Left ventricle myocardium (tissue), 1 donor: ENCODE measurements around a stretch of chr12.

DNA sequence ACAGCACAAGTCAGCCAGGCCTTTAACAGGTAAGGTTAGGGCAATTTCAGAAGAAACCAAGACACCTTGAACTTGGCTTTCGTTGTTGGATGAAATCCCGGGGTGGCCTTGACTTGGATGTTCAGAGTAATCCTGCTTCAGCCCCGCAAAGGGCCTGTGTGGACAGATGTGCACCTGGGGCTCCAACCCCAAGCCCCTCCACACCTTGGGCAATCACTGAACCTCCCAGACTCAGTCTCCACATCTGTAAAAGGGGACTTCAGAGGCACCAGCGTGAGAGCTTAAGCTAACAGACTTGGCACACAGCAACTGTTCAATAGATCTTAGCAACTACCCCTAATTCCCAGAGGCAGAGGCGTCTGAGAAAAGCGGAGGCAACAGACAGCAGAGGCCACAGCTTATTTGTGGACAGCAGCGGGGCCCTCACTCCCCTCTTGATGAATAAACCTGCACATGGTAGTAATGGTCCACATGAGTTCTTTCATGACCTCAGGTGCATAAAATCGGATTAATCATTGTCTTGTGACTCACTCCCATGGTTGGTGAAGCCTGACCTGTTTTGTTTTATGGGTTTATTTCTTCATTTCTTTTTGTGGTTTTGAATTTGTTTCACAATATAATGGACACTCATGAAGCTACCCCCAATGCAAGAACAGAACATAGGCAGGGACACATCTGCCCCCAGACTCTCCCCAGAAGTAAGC lies 116.4 kb downstream of the SCARB1 start:
- PRO-cap, result no peak

DNA sequence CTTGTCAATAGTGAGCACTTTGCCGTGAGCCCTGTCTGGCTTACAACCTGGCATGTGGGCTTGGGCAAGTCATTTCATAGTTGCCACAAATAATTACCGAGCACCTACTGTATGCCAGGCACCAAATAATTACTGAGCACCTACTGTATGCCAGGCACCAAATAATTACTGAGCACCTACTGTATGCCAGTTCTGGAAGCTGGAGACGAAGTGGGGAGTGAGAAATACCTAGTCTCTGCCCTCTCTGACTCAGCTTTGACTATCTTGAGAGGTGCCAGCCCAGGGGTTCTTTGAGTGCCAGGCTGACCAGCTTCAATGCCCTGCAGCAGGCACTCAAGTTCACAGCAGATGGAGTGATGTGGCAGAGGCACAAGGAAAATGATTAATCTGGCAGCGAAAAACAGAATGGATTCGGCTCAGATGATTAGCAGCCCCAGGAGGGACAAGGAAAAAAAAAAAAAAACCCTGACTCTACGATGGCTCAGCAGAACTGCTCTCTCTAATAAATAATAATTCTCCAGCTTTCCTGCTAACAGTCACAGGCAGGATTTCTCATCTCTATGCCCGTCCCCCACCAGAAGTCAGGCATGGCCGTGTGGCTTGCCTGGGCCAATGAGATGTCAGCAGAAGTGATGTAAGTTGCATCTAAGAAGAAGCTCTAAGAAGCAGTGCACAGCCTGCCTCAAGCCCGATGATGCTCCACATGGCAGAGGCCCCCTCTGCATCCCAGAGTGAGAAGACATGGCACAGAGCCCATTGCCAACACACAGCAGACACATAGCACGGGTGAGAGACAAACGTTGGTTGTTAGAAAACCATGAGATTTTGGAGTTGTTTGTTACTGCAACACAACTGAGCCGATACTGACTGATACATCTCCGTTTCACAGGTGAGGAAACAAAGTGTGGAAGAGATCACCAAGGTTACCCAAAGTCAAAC lies 111.2 kb downstream of the SCARB1 start:
- PRO-cap, result no peak

DNA sequence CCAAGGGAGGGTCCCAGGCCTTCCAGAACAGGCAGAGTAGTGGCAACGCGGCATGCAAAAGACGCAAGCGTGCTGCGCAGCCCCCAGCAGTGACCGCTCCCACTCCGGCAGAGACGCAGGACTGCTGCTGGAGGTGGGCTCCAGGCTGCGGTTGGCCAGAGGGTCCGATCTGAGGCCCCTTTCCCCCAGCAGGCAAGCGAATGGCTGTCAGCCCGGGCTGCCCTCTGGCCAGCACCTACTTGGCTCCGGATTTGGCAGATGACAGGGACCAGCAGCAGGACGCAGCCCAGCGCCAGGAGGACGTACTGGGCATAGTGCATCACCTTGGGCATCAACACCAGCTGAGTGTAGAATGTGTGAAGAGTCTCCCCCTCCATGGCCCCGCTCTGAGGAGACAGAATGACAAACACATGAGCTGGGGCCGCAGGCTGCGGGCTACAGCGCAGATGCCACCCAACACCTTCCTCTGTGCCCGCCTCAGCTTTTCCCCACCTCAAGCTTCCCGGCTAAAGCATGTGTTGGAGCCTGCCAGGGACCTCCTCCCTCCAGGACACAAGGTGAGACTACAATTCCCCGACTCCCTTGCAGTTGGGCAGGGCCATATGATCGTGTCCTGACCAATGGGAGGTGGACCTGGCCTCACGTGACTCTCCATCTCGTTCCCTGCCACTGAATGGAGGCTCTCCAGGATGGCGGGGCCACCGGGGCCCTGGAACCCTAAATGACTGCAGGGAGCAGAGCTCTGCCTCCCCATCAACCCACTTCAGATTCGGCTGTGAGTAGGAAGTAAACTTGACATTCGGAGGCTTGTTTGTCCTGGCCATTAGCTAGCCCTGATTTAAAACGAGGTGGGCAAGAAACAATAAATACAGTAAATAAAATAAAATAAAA lies 77.3 kb downstream of the SCARB1 start:
- PRO-cap, result unidirectional peak, plus-strand start at position 669 of the sequence

DNA sequence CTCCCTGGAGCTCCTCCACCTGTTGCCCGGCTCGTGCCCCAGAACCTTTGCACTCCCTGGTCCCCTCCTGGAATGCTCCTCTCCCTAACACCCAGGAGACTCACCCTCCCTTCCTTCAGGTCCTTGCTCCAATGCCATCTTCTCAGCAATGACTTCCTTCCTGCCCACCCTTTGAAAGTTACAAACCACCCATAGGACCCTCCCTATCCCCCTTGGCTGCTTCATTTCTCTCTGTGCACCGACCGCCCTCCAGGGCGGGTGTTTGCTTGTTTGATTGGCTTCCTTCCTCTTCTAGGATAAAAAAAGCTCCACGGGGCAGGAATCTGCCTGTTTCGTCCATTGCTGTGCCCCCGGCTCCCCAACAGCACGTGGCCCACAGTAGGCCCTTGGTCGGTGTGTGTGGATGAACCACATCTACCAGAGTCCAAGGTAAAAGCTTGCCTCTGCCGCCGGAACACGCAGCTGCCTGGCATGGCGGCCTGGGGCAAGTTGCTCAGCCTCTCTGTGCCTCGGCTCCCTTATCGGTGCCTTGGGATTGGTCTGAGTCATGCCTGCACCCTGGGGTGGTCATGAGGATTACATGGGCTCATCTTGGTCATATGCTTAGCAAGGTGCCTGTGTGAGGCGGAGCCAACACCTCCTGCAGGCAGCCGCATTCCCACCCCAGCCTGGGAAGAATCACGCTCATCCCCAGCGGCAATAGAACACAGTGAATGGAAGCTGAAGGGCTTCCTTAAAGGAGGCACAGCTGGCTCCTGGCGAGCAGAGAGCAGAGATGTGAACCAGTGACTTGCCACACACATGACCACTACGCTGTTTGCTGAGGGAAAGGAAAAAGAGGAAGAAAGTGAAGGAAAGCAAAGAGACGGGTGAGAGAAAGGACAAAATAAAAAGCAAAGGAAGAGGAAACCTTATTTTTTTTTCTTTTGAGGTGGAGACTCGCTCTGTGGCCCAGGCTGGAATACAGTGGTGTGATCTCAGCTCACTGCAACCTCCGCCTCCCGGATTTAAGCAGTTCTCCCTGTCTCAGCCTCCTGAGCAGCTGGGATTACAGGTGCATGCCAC lies 5.4 kb upstream of the SCARB1 start:
- PRO-cap, result unidirectional peak, minus-strand start at position 240 of the sequence; unidirectional peak, minus-strand start at position 735 of the sequence

GRCh38 chr12:124911396-124911652 lies 3.1 kb downstream of the UBC start:
- PRO-cap, result no peak

- PRO-cap, result no peak
These were observed 1.3 kb downstream of the UBC start for GRCh38 chr12:124912909-124913868.

GRCh38 chr12:124971716-124971954 lies 17.3 kb downstream of the DHX37 start:
- PRO-cap, result no peak

DNA sequence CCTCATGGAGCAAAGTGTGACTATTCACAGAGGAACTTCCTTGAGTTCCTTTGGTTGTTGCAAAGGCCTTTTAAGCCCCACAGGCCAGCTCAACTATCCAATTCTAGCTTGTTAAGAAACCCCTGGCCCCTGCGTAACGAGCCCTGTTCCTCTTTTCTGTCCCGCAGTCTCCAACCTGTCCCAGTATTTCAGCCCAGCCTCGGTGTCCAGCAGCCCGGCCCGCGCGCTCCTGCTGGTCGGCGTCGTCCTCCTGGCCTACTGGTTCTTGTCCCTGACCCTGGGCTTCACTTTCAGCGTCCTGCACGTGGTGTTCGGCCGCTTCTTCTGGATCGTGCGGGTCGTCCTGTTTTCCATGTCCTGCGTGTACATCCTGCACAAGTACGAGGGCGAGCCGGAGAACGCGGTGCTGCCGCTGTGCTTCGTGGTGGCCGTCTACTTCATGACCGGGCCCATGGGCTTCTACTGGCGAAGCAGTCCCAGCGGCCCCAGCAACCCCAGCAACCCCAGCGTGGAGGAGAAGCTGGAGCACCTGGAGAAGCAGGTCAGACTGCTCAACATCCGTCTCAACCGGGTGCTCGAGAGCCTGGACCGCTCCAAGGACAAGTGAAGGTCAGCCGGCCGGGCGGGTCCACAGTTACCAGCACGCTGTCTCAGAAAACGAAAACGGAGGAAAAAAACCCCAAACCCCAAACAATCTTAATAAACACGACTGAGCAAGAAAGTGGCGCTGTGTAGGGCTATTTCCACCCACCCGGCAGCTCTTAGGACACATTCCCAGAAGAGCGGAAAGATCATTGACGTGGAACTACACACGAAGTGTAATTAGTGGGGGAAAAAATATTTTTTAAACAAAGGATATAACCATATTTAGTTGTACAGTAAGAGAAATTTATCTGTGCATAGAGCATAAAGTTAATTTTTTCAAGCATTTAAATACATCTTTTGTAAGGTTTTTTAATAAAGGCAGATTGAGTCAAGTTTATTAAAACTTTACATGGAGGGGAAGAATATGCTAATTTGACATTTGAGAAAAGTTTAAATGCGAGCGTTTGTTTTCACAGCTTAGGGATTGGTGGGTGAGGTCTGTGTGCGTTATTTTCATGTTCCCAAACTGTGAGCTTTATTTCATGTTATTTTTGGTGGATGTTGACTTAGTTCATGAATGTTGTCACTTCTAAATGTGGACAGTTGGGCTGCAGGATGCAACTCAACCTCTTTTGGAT lies 31.8 kb downstream of the BRI3BP start:
- PRO-cap, result no peak

- PRO-cap, result no peak
These were observed 53.5 kb downstream of the AACS start for GRCh38 chr12:125118513-125119298.

- PRO-cap, result no peak
These were observed 34.9 kb upstream of the TMEM132B start for GRCh38 chr12:125151161-125151782.

GRCh38 chr12:125982619-125983045 lies 796.4 kb downstream of the TMEM132B start:
- PRO-cap, result no peak

- PRO-cap, result no peak
These were observed 970.6 kb downstream of the TMEM132B start for GRCh38 chr12:126156728-126157304.

DNA sequence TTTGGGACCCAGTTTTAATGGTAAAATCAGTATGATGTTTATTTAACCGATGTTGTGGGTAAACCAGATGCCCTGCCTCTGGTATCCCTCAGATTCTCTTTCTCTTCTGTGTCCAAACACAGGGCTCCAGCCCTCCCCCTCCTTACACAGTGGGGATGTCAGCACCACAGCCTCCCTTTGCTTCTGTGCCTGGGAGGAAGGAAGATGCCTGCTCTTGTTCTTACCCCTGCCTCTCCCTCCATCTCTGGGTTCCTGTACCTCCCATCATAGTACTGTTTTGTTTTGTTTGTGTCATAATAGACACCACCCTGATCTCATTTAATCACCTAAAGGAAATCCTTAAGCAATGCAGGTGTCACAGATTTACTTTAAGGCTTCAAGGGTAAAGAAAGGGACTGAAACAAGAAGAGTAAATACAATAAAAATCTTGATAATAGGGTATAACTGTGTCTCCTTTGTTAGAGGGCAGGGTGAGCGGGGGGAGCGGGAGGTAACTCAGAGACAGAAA lies 1204.9 kb upstream of the TMEM132C start:
- PRO-cap, result no peak

GRCh38 chr12:127708089-127708378 lies 558.9 kb upstream of the TMEM132C start:
- PRO-cap, result no peak

- PRO-cap, result no peak
These were observed 75.7 kb upstream of the TMEM132C start for GRCh38 chr12:128191312-128191628.

DNA sequence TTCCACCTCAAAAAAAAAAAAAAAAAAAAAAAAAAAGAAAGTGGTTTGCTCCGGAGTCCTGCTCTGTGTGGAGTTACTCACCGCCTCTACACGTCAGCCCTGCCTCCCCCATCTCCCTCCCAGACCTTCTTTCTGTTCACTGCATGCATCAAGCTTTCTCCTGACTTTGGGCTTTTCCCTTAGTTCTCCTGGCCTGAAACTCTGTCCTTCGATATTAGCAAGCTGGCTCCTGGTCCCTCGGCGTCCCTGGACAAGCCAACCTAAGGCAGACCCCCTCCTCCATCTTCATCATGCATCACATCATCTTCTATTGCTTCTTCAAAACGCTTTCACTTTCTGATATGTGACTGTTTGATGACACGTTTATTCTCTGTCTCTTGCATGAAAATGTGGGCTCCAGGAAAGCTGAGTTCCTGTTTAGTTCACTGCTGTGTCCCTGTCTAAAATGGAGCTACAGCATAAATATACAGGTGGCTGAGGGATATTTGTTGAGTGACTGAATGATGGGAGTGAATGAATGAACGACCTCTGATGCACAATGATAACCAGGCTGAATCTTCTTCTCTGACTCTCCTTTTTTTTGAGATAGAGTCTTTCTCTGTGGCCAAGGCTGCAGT lies 40.5 kb downstream of the SLC15A4 start:
- PRO-cap, result no peak

DNA sequence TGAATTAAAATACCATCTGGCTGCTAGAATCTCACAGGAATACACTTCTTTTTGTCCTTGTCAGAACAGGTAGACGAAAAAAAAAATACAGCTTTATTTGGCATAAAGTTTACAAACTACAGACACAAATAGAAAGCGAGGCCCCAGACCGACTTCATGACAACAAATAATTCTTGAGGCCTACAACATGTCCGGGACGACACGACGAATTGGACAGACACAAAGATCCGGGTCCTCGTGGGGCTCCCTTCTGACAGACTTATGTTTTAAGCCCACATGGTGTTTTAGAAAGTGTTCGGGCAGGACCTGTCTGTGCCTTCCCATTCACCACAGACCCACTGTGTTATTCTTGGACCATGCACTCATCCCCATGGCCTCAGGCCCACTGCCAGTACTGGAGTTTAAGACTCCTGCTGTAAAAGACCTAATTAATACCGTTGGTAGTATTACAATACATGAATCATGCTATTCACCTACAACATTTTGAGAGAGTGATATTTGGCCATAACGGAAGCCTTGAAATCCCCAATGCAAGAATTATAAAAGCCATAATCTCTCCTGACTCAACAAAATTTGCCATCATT lies 20.0 kb downstream of the SLC15A4 start:
- PRO-cap, result no peak

- PRO-cap, result no peak
These were observed 9.1 kb downstream of the SLC15A4 start for GRCh38 chr12:128814541-128815189.

DNA sequence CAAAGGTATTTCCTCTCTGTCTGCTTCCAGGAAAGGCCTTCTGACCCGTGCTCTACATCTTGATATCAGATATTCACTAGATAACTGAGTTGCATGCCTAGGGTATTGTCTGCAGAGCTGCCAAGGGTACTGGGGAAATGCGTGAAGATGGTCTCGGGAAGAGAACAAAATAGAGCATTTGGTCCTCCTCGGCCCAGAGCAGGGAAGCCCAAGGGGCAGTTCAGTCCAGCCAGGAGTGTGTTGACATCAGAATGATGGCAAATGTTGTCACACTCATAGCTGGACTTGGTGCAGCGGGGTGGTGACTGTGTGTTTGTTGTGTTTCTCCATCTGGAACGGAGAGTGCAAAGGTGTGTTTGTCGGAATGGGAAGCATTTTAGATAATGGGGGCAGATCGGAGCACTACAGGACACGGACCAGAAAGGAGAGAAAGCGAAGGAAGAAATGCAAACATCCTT lies 8.1 kb downstream of the GLT1D1 start:
- PRO-cap, result no peak

DNA sequence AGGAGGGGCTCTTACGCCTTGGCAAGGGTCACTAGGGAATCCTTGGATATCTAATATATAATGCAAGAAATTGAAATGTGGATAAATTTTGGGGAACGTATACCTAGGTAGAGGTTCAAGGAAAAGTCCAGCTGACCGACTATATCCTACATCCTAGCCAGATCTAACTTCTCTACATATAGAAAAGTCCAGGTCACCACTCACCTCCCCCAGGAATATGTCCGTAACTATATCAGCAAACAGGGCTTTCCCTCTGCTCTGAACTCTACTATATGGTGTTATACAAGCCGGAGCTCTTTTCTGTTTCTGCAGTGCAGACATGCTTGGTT lies 281.5 kb downstream of the TMEM132D start:
- PRO-cap, result no peak